Measurements from ENCODE around the gene RBM20.

DNA sequence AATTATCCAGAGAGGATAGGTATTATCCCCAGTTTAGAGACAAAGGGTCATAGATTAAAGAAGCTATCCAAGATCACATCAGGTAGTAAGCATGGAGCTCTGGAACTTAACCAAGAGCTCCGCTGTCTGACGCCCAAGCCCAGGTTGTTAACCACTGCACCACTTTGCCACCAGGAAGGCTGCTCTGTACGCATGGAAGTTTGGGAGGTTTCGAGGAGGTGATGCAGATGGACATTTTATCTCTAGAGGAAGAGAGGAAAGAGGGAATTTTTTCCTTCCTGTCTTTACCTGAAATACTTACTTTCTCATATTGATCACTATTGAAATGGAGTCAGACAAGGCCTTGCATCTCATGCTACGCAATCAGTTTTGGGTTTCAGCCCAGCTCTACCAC is 7.1 kb downstream of the DUSP5 start:
- RRBS = no CpG with 5 or more reads among the region's 5 CpGs

DNA sequence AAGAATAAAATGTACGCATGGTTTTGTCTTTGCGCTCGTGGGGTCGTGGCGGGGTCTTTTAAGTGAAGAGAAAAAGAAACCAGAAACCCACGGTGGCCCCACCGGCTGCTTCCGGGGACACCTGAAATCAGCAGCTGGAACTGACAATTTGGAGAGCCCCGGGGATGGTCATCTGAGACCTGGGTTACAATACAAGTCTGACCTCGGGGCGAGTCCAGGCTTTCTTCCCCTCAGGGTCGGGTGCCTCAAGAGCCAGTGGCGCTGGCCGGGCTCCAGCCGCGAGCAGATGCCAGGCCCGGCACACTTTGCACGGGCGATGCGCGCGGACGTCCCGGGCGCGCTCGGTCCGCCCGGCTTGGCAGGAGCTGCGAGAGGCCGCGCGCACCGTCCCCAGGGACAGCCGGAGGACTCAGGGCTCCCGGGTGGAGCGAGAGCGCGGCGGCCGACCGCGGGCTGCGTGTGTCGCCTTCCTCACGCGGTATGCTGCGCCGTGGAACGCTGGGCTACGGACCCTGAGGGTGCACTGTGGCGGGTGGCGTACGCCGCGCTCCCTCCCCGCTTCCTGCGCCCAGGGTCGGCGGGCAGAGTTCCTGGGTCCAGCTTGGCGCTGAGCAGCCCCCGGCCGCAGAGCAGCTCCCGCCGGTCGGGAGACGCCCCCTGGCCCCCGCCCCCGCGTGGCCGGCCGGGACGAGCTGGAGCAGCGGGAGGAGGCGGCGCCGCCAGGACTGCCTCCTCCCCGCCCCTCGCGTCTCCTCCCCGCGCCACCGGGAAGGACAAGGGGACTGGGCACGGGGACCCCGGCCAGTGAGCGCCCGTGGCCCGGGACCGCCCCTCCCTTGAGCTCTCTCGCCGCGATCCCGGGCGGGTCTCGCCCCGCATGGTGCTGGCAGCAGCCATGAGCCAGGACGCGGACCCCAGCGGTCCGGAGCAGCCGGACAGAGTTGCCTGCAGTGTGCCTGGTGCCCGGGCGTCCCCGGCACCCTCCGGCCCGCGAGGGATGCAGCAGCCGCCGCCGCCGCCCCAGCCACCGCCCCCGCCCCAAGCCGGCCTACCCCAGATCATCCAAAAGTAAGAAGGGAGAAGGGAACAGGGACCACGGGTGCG is at the start of gene RBM20:
TSS of gene RBM20 (plus strand) at position 759 of the 1,104 bp plus-strand sequence.
- RRBS = 6% methylated on average over 54 of the region's 116 CpGs

GRCh38 chr10:110646372-110646911 is 2.3 kb downstream of the RBM20 start:
- RRBS = no CpG with 5 or more reads among the region's 10 CpGs

DNA sequence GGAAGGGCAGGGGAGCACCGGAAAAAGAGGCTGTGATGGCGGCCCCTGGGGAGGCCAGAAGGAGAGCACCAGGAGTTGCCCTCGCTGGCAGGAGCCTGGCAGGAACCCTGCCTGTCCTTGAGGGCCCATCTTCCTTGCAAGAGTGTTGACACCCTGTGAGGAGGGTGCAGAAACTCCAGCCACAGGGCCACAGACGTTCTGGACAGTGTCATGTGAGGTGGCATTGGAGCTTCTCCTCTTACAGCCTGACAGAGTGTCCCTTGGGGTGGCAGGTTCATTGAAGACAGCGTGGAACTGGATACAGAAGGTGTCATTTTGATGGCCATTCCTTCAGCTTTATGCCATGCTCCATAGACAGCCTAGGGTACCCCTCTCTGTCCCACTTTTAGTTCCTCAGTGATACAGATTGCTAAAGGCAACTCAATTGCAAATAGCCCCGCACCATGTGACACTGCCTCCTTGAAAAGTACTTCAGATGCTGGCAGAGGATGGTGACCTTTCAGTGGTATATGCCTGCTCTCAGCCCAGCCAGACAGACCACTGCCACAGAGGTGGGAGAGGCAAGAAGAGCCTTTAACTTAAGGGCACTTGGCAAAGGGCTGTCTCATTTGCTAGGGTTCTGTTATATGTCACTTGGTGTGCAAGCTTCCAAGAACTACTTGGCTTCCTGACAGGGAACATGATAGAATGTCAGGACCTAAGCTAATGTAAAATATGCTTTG is 54.4 kb downstream of the RBM20 start:
- RRBS = no CpG with 5 or more reads among the region's 6 CpGs

DNA sequence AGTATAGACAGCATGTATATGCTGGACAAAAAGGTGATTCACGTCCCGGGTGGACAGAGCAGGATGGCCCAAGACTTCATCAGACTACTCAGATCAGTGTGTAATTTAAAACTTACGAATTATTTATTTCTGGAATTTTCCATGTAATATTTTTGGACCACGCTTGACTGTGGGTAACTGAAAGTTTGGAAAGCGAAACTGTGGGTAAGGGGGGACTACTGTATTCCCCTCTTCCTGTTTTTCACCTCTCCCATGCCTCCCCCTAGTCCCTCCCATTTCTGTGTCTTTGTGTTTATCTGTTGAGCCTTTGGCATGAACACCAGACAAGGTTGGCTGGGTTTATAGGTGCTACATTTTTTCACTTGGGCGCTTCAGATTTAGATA is 55.8 kb downstream of the RBM20 start:
- RRBS = no CpG with 5 or more reads among the region's 6 CpGs

GRCh38 chr10:110730487-110731210 is 86.5 kb downstream of the RBM20 start:
- RRBS = no CpG with 5 or more reads among the region's 10 CpGs

GRCh38 chr10:110872030-110872500 is 337 bp downstream of the PDCD4 start:
- RRBS = 3% methylated on average over 23 of the region's 43 CpGs

DNA sequence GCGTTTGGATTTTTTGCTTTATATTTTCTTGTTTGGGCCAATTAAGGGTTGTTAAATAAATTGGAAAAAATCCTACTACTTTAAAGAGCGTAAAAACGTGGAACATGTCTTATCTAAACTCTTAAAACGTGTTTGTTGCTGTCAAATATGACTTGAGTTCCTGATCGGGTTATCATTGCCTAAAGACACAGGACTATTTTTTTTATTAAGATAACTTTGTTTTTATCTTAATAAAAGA is 1.8 kb downstream of the PDCD4 start:
- RRBS = no CpG with 5 or more reads among the region's 5 CpGs

GRCh38 chr10:110947088-110947953 is 27.9 kb downstream of the SHOC2 start:
- RRBS = no CpG with 5 or more reads among the region's 6 CpGs

DNA sequence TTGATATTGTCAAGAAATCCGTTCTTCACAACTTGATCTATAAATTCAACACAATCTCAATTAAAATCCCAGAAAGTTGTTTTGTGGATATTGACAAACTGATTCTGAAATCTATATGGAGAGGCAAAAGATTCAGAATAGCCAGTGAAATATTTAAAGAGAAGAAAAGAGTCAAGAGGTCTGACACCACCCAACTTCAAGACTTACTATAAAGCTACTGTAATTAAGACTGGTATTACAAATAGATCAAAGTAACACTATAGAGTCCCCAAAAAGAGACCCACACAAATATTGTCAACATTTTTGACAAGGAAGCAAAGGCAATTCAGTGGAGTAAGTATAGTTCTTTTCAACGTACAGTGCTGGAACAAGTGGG is 52.3 kb upstream of the ADRA2A start:
- RRBS = no CpG with 5 or more reads among the region's 2 CpGs

DNA sequence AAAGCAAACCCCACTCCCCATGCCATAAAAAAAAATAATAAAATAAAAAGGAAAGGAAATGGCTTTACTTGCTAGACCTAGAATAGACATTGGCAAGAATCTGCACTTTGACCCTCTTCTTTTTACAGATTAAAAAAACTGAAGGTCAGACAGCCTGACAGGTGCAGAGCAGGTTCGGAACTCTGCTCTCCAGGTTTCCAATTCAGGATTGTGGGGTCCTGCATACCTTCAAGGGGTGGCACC is 93.8 kb downstream of the GPAM start:
- RRBS = no CpG with 5 or more reads among the region's 1 CpG

DNA sequence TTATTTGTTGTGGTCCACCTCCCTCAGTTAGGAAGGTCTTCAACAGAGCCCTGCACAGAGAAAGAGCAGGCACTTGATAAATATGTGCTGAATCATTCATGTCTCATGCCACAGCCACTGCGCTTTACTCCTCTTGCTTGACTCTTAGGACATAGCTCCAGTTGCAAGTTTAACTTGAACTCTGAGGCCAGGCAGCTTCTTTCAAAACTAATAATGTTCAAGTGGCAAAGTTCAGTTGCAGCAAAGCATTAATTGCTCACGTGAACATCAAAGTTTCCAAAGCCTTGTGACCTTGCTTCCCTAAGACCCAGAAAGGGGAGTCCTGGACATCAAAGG is 22.0 kb upstream of the TECTB start:
- RRBS = no CpG with 5 or more reads among the region's 2 CpGs

DNA sequence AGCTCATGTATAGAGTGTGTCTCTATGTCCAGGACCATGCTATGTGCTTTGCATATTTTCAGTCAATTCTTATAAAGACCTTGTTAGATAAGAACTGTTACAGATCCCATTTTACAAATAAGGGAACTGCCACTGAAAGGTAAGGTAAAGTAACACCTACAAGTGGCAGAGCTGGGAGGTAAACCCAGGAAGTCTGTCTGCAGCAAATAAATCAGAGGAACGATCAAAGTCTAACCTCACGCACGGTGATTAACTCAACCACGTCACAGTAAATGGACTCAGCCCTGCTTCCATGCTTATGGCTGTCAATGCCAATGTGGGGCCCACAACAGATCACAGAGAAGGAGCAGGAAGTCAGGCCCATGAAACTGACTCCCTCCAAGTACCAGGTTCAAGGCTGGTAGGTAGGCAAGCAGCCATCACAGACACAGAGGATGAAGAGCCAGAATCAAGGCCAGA is 38.1 kb upstream of the ACSL5 start:
- RRBS = no CpG with 5 or more reads among the region's 4 CpGs

DNA sequence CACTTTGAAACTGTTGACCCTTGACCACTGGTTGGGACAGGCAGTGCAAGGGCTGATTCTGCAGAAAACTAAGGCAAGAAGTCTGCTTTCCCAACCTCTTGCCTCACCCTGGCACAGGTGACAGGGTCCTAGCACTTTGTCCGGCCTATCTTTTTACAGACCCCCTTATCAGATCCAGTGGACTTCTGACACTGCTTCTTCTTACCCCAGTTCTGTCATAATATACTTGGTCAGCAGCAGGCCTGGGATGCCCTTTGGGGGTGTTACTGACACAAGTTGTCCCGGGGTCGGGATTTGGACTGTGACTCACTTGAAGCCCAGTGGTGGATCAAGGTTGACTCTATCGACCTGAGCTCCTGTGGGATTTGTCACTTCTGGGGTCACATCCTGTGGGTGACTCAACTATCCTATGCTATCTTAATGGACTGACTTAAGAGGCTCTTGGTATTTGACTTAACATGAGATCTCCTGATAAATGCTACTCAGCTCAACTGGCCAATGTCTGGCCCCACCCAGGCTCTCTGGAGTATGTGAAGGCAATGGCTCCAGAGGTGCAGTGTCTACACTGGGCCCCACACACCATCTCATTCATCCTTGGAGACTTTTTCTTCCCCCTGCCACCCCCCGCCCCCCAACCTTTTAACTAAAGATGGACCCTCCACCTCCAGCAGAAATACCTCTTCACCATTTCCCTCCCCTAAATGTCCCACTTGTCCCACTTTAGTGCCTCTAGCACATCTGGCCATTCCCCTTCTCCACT is 6.1 kb downstream of the ACSL5 start:
- RRBS = no CpG with 5 or more reads among the region's 5 CpGs

DNA sequence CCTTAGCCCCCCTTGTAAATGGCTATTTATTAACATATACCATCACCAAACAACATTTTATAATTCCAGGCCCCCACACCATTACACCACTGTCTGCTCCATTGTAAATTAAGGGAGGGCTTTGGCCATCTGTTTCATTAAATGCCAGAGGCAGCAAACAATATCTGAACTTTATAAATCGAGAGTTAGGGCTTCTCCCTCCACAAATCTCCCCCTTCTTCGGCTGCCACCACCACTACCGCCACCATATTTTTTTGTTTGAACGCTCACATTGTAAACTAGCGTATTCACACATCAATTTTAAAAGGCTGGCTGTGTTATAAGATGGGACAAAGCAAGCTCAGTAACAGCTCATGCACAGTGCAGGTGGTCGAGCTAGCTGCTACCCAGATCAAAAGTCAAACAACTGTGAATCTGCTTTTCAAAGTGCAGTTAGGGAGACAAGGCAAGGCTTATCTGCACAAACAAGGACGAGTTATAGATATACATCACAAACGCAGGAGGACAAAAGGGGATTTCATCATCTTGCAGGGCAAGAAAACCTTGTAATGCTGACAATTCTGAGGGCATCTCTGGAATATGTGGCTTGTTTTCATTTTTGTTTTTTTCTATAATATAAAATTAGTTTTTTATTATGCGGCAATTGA is 231.5 kb downstream of the VTI1A start:
- RRBS = no CpG with 5 or more reads among the region's 9 CpGs

DNA sequence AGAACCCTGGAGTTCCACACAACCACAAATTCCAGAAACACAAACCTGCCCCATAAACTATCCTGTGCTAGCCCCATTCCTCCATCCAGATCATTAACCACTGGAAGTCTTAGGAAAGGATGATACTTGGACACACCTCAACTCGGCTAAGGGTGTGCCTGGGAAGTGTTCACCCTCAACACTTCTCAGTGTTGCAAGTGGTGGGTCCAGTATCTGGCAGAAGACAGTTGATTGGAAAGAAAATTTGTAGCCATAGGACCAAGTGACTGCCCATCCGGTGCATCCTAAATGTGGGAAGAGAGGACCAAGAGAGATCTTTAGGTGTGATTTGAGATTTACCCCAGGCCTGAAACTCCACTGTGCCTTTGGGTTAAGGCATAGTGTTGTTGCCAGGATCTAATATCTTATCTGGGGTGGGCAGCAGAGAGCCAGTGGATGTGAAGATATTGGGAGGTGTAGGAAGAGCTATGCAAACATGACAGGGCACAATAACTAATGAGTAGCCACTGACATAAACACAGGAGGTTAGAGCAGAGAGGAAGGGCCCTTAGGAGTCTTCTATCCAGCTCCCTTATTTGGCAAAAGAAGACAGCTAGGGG is 176.5 kb upstream of the TCF7L2 start:
- RRBS = no CpG with 5 or more reads among the region's 2 CpGs

GRCh38 chr10:112832244-112833024 is 117.6 kb upstream of the TCF7L2 start:
- RRBS = no CpG with 5 or more reads among the region's 11 CpGs

DNA sequence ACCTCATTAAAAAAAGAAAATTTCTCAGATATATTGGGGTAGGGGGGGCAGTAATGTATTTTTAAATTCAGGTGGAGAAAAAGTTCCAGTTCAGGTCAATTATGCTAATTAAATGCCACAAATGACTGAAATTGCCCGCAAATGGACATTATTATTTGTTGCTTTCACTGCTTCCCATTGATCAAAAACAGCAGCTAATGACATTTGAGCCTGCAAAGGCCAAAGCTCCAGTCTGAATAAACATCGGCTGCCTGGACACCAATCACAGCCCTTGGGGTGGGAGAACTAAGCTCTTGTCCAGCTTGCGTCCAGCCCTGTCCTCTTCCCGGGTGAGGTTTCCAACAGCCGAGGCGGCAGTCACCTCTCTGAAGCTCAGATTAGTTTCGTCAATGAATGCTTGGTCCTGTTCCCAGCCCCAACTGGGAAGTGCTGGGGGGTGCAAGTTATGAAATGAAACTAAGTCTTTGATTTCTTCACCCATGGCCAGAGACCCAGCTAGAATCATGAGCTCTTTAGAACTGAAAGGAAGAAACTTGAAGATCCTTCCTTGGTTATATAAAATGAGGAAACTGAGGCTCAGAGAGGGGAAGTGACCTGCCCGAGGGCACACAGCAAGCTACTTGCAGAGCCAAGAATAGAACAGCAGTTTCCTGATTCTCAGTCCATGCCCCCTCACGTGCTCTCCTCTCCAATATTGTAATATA is 114.1 kb upstream of the TCF7L2 start:
- RRBS = no CpG with 5 or more reads among the region's 9 CpGs

GRCh38 chr10:112912345-112913112 is 37.5 kb upstream of the TCF7L2 start:
- RRBS = no CpG with 5 or more reads among the region's 20 CpGs

DNA sequence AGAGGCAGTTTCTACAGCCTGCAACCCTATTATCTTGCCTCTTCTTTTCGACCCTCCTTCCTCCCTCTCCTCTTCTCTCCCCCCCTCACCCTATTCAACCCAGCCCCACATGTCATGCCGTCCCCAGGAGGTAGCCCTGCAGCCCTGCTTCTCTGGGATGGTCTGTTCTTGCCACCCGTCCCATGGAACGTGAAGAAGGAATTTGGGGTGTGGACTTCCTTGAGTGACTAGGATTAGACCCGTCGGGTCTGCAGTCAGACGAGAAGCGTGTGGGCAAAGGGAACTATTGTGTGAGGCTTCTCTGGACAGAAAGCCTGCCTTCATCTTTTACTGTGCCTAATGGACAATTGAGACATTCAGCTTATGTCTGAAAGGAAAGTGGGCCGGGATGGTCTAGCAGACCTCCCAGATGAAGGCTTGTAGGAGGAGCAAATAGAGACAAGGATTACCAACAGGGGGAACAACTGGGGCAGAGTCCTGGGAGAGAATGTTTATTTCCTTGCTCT is 77.7 kb downstream of the TCF7L2 start:
- RRBS = no CpG with 5 or more reads among the region's 9 CpGs

Data from GM06990 (cell line).